ENCODE data around the gene SCAMP5.

DNA sequence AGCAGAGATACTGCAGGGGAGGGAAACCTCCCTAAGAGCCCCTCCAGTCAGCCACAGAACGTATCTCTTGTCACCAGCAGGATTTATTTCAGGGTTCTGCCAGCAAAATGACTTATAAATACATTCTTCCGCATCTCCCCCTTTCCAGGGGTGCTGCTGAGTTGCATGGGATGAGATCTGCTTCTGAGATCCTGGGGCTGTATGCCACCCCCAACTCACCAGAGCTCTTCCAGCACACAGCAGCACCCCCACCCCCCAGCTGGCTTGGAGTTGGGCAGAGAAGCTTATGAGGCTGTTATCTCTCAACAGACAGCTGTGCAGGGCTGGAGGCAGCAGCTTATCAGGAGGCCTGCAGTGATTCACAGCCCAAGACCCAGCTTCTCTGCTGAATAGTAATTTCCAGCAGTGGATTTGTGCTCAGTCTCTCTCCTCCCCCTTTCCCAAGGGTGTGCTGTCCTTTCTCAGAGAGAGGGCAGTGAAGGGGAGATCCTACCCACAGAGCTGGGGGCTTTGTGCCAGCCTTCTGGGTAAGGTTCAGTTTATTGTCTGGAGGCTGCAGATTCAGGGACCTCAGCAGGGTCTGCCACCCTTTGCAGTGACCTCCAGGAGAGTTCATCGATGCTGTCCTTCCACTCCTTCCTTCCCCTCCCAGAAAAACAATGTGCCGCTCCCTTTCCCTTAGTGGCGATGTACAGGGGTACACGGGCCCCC, 2.1 kb downstream of the RPP25 start:
- RRBS = no CpG with 5 or more reads among the region's 6 CpGs

- RRBS = 40% methylated on average over 1 of the region's 43 CpGs
Observed at GRCh38 chr15:74958058-74959017, 1.8 kb upstream of the RPP25 start.

DNA sequence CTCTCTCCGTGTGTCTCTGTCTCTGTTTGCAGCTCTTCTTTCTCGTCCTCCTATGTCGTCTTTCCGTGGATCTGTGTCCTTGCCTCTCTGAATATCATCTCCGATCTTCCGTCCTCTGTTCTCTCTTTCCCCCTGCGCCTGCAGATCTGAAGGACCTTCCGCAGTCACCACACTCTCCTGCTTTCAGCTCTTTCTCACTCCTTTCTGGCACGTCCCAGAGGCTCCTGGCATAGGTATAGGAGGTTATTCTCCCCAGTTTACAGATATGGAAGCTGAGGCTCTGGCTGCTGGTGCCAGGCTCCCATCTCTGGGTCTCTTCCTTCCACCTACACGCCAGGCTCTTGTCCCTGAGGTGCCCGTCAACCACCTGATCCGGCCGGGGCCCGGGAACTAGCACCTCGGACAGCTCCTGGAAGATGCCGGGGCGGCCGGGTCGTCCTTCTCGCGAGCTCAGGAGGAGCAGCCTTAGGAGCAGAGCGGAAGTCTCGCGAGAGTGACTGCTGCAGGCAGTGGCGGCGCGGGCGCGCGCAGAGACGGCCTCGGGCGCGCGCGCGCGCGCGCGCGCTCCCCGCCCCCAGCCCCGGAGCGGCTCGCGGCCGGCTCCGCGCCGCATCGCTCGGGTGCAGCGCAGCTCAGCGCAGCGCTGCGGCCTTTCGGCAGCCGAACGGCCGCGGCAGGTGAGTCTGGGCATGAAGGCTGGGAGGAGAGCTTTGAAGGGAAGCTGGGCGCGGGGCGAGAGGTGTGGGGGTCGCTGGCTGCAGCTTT, at the start of gene SCAMP5:
TSS of gene SCAMP5 (plus strand) at position 567 of the 765 bp plus-strand sequence.
- RRBS = 12% methylated on average over 3 of the region's 66 CpGs

GRCh38 chr15:75195489-75195826, 6.2 kb upstream of the C15orf39 start:
- RRBS = no CpG with 5 or more reads among the region's 14 CpGs

GRCh38 chr15:75212659-75213563, 11.2 kb downstream of the C15orf39 start:
- RRBS = no CpG with 5 or more reads among the region's 12 CpGs

DNA sequence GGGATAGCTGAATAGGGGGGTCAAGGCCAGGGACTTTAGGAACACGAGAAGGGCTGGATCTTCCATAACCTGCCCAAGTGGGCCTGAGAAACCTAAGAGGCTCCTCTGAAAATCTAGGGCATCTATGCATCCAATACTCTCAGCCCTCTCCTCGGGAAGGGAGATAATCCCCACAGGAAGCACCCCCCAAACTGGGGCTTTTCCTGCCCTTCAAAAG, 1.1 kb downstream of the PTPN9 start:
- RRBS = no CpG with 5 or more reads among the region's 2 CpGs

- RRBS = no CpG with 5 or more reads among the region's 11 CpGs
Observed at GRCh38 chr15:75673319-75673981, 25.7 kb downstream of the SNX33 start.

GRCh38 chr15:75673982-75674553, 26.4 kb downstream of the SNX33 start:
- RRBS = no CpG with 5 or more reads among the region's 8 CpGs

DNA sequence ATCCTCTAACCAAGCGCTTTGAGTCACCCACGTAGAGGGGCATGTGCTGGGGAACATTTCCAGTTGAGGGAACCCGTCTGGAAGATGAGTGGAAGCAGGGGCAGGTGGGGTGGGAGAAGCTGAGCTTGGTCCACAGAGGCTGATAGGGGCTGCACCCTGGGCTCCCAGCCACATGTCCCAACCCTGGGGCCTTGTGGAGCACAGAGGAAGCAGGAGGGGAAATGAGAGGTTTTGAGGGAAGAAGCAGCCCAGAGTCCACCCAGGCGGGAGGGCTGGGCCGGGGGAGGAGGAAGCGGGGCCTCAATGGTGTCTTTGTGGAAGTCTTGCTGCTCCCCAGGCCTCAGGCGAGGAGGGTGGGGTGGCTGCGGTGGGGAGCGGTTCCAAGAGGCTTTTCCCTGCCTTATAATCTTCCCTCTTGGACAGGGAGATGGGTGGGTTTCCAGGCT, 13.2 kb downstream of the CSPG4 start:
- RRBS = no CpG with 5 or more reads among the region's 9 CpGs

DNA sequence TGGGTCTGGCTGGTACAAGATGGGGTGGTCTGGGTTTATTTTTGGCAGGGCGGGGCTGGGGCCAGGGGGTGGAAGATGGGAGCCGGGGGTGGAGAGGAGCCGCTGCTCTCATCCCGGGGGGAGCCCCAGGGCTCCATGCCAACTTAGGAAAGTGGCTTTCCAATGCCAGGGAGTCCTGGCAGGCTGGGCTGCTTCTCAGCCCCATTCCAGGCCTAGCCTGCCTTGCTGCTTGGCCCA, 8.8 kb downstream of the CSPG4 start:
- RRBS = no CpG with 5 or more reads among the region's 4 CpGs

GRCh38 chr15:75823700-75824278, 19.5 kb upstream of the UBE2Q2 start:
- RRBS = no CpG with 5 or more reads among the region's 8 CpGs

GRCh38 chr15:76140456-76140688, 80.6 kb downstream of the TMEM266 start:
- RRBS = no CpG with 5 or more reads among the region's 6 CpGs

DNA sequence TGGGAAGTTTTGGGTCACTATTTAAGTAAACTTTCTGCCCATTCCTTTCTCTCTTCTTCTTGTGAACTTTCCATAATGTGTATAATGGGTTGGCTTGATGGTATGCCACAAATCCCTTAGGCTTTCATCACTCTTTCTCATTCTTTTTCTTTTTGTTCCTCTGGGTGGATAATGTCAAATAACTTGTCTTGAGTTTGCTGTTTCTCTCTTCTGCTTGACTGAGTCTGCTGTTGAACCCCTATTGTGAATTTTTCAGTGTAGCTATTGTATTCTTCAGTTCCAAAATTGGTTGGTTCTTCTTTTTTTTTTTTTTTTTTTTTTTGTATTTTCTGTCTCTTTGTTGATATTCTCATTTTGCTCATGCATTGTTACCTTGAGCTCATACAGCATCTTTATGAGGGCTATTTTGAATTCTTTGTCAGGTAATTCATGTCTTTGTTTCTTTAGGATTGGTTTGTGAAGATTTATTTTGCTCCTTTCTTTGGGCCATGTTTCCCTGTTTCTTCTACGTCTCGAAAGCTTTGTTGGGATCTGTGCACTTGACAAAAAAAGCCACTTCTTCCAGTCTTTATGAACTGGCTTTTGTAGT, 129.6 kb downstream of the ISL2 start:
- RRBS = no CpG with 5 or more reads among the region's 2 CpGs

DNA sequence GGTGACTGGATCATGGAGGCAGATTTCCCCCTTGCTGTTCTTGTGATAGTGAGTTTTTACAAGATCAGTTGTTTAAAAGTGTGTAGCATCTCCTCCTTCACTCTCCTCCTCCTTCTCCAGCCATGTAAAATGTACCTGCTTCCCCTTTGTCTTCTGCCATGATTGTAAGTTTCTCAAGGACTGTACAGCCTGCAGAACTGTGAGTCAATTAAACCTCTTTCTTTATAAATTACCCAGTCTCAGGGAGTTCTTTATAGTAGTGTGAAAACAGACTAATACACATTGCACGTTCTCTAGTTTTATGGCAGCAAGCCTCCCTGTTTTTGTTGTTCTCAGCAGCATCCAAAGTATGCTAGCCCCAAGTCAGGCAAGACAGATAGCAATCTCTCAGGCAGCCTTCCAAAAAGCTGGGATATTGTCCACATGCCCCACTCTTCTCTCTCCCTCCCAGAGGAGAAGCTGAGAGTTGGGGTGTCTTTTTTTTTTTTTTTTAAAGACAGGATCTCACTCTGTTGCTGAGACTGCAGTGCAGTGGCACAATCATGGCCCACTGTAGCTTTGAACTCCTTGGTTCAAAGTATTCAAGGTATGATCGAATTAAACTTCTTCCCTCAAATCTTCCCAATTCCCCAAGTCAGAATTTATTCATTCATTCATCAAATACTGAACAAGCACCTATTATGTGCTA, 130.5 kb downstream of the ISL2 start:
- RRBS = no CpG with 5 or more reads among the region's 2 CpGs

DNA sequence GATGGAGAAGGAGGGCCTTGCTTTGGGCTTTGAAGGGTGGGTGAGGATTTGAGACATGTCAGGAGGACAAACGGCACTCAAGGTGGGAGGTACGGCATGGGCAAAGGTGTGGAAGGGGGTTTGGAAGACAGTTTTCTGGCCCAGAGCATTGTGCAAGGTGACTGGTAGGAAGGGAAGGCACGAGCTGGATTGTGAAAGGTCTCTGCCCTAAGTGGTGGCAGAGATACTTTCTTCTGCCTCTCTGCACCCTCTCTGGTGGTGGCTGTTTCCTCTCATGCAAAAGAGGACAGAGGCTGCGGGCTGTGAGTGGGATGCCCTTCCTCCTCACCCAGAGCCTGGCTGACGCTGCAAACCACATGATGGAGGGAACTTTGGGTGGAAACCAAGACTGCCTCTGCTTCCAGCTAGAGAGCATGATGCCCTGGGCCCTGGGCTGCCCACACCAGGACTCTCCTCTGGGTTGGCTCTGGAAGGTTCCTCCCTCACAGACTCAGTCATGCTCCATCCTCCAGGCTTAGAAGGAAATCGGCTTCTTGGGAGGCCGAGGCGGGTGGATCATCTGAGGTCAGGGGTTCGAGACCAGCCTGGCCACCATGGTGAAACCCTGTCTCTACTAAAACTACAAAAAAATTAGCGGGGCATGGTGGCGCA, 8.1 kb downstream of the PSTPIP1 start:
- RRBS = no CpG with 5 or more reads among the region's 11 CpGs

- RRBS = no CpG with 5 or more reads among the region's 13 CpGs
Observed at GRCh38 chr15:77023290-77023799, 28.4 kb downstream of the PSTPIP1 start.

DNA sequence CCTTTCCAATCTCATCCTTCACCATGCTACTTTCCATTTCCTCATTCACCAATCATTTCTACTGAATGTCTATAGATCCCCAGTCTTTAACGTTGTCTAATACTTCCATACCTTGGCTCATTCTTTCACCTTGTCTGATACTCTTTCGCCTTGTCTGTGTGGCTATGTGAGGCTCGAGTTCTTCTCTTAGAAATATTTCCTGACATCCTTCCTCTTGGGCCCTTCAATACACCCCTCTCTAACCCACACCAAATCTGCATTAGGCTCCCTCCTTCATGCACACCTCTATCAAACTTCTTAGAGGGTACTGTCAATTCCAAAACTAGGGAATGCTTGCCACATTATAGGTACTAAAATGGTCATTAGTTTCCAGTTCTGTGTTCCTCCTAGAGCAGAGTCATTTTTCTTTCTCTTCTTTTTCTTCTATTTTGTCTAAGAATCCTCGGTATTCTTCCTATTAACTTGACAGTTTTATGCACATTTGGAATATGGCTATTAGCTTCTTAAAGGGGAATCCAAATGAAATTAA, 37.6 kb downstream of the PEAK1 start:
- RRBS = no CpG with 5 or more reads among the region's 4 CpGs

- RRBS = no CpG with 5 or more reads among the region's 1 CpG
Observed at GRCh38 chr15:77426356-77426933, 5.8 kb downstream of the HMG20A start.

All from islet of Langerhans (tissue), 1 donor.